ENCODE measurements around a stretch of chr21.

- PRO-cap, 2 experiments, result no peak in any of the 2 experiments
Measured at GRCh38 chr21:39141714-39142088, 41.5 kb downstream of the PSMG1 start.

DNA sequence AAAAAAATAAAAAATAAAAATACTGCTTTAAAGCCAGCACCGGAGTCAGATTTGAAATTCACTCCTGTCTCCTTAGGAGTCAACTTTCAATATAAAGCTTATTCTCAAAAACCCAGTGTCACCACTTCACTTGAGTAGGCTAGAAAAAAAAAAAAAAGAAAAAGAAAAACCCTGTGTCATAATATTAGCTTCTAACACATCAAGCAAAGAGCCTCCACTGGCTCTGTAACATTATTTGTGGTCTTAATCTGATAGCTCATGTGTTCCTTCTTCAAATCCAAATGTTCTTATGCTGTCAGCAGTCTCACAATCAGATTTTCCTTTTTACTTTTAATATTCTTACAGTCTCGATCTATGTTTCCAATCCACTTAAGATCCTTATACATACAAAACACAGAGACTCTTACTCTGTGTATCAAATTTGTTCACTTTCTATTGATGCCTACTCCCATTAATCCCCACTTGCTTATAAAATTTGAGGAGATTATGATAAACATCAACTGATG, 26.1 kb upstream of the PSMG1 start:
- PRO-cap, 2 experiments, result no peak in any of the 2 experiments

DNA sequence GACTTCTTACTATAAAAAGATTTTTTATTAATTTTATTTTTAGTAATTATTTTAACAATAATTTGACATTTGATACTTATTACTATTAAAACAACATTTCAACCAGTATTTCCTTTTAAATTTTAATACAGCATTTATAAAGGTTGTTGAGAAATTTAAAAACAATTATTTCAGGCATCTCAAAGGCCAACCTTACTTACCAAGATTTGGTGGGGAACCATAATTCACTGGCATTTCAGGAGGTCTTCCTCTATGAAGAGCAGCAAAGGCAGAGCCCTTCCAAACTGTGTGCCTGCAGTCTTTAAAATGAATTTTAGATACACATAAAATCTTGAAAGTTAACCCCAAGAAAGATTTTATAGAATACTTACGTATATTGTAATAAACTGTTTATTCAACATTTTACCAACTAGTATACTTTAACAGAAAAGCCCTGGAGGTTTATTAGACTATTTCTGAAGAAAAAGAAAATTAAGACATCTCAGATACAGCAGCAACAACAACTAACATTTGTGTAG, 17.3 kb downstream of the BRWD1 start:
- PRO-cap, 2 experiments, result no peak in any of the 2 experiments

DNA sequence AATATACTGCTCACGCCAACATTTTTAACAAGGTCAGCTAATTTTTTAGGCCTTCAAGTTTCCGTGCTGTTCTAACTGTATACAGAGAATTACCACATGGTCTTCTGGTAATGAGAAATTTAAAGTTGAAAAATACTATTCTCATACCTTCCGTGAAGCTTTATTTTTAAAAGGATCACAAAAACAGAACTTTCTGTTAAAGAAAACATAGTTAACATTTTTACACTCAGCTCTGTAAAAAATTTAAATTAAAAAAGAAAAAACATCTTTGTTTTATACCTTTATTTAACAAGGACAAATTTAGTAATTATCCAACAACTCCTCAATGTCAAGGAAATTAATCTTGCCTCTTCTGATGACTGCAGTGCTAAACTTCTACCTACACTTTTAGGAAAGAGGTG, 1.8 kb downstream of the HMGN1 start:
- PRO-cap, 2 experiments, result no peak in any of the 2 experiments

GRCh38 chr21:39486743-39487048, 34.9 kb downstream of the SH3BGR start:
- PRO-cap, 2 experiments, result no peak in any of the 2 experiments

DNA sequence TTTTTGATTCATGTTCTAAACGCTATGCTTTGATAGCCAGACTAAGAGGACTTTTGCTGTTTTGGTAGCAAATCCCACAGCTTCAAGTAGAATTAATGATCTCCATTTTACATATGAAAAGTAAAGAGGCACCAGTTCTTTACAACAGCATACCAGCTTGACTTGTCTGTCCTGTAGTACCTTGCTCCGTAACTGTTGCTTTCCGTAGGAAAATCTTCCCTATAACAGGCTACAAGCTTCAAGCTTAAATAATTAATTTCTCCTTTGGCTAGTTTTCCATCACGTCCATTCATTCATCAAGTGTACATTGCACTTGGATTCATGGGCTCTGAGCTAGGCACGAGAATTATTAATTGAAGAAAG, 29.1 kb downstream of the B3GALT5 start:
- PRO-cap, 2 experiments, result no peak in any of the 2 experiments

DNA sequence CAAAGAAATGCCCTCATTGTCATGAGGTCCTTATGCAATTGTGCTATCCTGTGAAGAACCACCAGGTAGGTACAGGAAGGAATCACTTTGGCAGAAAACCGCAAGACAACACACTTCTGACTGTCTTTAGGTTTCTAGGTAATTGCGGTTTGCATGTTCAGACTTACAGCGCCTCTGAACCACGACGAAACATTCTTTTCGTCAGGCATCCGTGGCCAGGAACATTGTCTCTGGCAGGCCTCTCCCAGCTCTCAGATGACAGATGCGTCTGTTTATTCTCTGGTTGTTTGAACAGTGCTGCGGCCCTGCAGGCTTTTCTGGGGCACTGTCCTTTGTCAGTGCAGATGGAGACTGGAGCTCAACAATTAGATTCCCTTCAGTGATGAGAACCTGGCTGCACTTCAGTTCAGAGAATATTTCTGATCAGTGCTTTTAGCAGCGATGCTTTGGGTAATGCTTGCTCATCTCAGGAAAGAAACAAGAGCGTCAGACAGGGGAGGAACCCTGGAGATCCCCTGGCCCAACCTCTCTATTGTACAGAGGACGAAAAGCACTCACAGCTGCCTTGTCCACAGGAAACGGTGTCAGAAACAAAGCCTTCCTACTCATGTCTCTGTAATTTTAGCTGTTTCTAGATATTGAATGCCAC, 63.4 kb downstream of the B3GALT5 start:
- PRO-cap, 2 experiments, result no peak in any of the 2 experiments

- PRO-cap, 2 experiments, result no peak in any of the 2 experiments
Measured at GRCh38 chr21:41370370-41370820, 8.6 kb downstream of the MX2 start.

GRCh38 chr21:41411221-41411738, 14.8 kb upstream of the MX1 start:
- PRO-cap, 2 experiments, result no peak in any of the 2 experiments

DNA sequence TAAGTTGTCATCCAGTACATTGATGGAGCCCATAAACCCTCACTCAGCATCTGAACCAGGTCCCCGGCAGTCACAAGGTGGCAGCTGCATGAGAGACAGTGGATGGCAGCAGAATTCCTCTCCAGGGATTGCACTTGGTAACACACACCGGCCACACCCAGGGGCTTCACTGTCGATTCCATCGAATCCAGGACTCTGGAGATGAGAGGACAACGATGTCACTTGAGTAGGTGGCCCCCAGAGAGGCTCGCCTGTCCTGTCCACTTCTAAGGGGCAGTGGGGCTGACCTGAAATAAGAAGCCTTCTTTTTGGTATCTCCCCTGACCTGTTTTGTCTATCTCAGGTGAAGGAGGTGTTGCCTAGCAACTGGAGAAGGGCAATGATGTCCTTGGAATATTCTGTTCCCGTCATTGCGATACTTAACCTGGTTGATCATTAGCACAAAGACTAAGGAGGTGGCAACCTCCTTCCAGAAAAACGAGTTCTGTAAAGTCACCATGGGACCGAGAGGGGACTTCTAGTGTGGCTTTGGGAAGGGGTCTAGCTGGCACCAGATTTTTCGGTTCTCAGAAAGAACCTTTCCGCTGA, 85.1 kb upstream of the TMPRSS2 start:
- PRO-cap, 2 experiments, result no peak in any of the 2 experiments

- PRO-cap, 2 experiments, result no peak in any of the 2 experiments
Measured at GRCh38 chr21:41605656-41606084, 97.7 kb upstream of the TMPRSS2 start.

GRCh38 chr21:41767680-41768444, 1.0 kb upstream of the RIPK4 start:
- PRO-cap, 2 experiments, result peak in 1 of 2 experiments; most common plus-strand start chr21:41768001 (in 1); most common minus-strand start chr21:41768006 (in 1)

- PRO-cap, 2 experiments, result no peak in any of the 2 experiments
Measured at GRCh38 chr21:41814052-41814438, 47.2 kb upstream of the RIPK4 start.

GRCh38 chr21:42000893-42001465, 9.2 kb downstream of the ZBTB21 start:
- PRO-cap, 2 experiments, result no peak in any of the 2 experiments

DNA sequence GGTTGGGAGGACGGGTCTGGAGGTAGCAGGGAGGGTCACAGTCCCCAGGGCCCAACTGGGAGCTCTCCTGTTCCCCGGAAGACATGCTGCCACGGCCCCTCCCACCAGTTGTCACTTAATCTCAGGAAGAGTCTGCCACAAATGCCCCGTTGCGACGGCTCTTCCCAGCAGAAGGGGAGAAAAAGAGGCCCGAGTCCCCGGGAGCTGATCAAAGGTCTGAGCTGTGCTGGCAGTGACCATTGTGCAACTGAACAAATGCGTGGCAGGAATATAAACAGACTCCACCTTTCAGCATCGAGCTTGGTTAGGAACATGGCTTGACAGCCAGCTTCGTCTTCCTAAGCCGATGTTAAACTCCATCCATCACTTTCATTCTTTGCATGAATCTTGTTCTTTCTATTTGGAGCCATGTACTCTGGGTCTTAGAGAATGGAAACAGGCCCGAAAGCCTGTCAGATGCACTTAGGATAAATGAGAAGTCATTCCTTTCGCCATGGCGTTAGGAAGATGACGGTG, 27.8 kb upstream of the ZBTB21 start:
- PRO-cap, 2 experiments, result peak in 1 of 2 experiments; most common plus-strand start position 167 of the sequence (in 1); most common minus-strand start position 113 of the sequence (in 1)

GRCh38 chr21:42061340-42061988, 9.7 kb upstream of the UMODL1 start:
- PRO-cap, 2 experiments, result no peak in any of the 2 experiments

DNA sequence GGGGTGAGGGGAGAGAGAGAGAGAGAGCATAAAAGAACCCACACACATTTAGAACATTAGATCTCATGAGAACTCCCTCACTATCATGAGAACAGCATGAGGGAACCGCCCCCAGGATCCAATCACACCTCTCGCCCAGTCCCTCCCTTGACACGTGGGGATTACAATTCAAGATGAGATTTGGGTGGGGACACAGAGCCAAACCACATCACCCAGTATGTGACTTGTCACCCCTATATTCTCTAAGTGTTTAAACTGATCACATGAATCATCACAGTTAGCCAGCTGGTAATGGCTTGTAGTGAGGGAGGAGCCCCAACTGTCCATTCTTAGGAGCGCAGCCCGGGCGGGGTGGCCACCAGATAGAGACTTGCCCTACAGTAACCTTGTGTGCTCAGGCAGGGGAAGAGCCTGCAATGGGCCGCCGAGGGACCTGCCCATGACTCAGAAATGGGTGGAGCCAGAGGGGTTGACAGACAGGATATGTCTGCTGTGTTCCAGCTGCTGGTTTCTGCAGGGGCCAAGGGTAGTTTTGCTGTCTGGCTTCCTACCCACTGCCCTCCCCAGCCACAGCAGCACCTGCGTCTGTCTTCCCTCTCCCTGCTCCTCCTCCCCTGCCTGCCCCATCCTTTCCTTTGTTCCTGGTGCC, 9.0 kb downstream of the ABCG1 start:
- PRO-cap, 2 experiments, result peak in 1 of 2 experiments; most common plus-strand start position 529 of the sequence (in 1); most common minus-strand start position 252 of the sequence (in 1)

DNA sequence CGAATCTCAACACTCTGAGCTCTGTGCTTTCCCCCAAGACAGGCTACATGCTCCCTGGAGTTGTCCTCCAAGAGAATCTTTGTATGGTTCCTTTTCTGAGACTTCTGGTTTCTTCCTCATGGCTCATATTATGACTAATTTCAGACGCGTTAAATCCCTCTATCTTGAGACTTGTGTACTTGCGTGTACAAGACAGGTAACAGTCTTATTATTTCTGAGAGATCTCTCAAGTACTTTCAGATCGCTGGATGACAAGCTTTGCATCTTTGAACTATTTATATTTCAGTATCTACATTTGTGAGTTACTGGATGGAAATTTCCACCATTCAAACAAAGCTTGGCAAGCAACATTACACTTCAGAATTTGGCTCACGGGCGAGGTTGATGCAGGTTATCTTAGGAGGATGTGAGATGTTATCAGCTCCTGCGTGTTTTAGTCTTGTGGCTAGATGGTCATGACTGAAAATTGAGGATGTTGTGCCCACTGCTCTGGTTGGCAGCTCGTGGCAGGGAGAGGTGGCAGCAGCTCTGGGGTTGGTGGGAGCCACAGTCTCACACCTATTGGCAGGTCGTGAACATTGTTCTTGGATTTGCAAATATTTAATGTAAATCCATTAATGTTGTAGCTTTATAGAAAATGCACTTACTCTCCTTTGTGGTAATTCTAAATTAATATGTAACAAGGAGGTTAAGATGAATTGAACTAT, 19.5 kb downstream of the ABCG1 start:
- PRO-cap, 2 experiments, result no peak in any of the 2 experiments

DNA sequence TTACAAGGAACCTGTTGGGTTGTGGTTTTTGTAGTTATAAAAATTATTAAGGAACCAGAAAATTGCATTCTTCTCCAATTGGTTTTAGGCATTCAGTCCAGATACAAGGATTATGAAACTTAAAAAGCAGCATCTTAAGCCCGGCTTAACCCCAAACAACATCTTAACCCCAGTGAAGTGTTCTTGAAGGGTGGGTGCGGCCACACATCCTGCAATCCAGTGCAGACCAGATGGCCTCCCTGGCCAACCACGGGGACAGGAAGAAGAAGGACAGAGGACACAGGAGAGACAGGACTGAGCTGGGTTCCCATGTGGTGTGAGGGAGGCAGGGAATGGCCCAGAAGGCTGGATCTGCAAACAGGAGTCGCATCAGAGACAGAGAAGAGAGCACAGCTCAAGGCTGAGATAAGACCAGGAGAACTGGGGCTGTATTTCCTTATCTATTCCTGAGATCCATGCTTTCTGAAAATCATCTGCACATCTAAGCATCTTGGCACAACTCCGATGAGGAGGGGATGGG, 26.4 kb downstream of the ABCG1 start:
- PRO-cap, 2 experiments, result no peak in any of the 2 experiments

DNA sequence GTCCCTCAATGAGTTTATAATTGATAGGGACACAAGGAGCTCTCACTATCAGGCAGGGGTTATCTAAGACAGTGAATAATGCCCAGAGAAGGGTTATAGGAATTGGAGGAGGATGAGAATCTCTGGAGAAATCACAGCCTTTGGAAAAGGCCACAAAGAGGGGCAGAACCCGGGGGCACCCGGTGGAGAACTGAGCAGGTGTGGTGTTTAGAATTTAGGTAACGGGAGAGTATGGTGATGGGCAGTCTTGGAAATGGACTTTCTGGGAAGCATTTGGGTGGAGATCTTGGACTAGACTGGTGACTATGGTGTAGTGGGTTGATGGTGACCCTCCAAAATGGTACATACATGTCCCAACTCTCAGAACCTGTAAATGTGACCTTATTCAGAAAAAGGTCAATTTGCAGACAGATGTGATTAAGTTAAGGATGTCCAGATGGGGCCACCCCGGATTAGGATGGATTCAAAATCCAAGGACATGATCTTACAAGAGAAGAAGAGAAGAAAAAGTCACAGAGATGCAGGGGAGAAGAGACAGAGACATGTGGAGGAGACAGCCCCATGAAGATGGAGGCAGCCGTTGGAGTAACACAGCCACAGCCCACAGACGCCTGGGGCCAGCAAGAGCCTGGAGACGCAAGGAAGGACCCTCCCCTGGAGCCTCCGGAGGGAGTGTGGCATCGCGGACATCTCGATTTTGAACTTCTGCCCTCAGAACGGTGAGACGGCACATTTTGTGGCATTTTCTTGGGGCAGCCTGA, 28.5 kb downstream of the ABCG1 start:
- PRO-cap, 2 experiments, result no peak in any of the 2 experiments

Data from Metastatic Liver Carcinoma in the Lung (tissue), 2 donors.